Osteoblast (primary cell): ENCODE measurements around a stretch of chr7.

DNA sequence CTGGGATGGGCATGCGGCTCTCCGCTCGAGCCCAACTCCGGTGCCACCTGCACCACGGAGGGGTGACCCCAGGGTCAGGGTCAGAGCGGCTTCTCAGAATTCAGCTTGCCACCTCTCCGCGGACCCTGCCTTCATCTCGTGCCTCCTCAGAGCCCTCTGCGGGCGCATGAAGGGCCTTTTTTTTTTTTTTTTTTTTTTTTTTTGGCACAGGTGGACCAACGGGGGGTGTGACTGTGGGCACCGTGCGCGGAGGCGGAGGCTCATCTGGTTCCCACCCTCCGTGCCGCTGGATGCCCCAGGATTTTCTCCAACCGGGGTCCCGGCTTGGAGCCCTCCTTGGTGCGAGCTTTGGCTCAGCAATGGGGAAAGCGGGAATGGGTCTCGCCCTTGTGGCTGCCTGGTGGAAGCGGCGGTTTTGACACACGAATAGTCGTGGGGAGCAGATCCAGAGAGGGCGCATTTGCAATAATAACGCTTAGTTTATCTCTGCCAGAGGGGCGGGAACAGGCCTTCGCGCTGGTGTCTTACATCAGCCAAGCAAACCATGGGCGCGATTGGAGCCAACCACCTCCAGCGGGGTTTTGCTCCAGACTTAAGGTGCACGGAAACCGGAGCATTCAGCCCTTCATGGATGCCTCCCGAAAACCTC lies 5.0 kb upstream of the TNRC18 start:
- CAGE, long polyA plus RNA, result no peak
- RRBS, result 22% methylated on average over 6 of the region's 38 CpGs

DNA sequence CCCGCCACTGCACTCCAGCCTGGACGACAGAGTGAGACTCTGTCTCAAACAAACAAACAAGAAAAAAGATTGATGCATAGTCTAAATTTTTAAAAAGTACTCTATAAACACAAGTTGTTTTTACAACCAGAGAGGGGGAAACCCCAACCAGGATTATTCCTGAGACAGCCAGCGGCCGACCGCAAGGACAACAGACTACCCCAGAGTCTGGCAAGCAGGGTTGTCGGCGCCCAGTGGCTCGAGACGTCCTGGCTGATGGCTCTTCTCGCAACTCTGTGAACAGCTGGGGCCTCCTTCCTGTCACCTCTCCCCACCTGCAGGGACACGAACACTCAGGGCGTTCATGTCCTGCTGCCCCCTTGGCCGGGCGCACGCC lies 23.7 kb downstream of the FBXL18 start:
- CAGE, long polyA plus RNA, result no peak
- RRBS, result no CpG with 5 or more reads among the region's 15 CpGs

GRCh38 chr7:5495213-5495496 lies 18.5 kb downstream of the FBXL18 start:
- CAGE, long polyA plus RNA, result no peak
- RRBS, result 9% methylated on average over 5 of the region's 12 CpGs

DNA sequence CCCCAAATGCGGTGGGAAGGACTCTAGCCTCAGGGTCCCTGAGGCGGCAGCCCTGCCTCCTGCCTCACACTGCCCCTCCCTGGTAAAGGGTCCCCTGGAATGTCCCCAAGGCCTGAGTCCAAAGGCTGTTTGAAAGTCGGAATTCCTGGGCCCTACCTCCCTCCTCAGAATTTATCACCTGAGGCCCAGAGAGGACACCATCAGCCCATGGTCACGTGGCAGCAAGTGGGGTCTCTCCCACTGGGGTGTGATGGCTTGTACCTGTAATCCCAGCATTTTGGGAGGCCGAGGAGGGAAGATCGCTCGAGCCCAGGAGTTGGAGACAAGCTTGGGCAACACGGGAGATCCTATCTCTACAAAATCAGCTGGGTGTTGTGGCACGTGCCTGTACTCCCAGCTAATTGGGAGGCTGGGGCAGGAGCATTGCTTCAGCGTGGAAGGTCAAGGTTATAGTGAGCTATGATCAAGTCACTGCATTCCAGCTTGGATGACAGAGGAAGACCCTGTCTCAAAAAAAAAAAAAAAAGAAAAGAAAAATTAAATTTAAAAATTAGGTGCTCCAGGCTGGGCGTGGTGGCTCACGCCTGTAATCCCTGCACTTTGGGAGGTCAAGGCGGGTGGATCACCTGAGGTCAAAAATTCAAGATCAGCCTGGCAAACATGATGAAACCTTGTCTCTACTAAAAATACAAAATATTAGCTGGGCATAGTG lies 3.7 kb upstream of the ACTB start:
- CAGE, long polyA plus RNA, result no peak
- RRBS, result no CpG with 5 or more reads among the region's 13 CpGs

- CAGE, long polyA plus RNA, result no peak
- RRBS, result no CpG with 5 or more reads among the region's 24 CpGs
Observed at GRCh38 chr7:5597669-5598728, 5.4 kb downstream of the FSCN1 start.

GRCh38 chr7:5680730-5681651 lies 88.4 kb downstream of the FSCN1 start:
- CAGE, long polyA plus RNA, result no peak
- RRBS, result no CpG with 5 or more reads among the region's 7 CpGs

DNA sequence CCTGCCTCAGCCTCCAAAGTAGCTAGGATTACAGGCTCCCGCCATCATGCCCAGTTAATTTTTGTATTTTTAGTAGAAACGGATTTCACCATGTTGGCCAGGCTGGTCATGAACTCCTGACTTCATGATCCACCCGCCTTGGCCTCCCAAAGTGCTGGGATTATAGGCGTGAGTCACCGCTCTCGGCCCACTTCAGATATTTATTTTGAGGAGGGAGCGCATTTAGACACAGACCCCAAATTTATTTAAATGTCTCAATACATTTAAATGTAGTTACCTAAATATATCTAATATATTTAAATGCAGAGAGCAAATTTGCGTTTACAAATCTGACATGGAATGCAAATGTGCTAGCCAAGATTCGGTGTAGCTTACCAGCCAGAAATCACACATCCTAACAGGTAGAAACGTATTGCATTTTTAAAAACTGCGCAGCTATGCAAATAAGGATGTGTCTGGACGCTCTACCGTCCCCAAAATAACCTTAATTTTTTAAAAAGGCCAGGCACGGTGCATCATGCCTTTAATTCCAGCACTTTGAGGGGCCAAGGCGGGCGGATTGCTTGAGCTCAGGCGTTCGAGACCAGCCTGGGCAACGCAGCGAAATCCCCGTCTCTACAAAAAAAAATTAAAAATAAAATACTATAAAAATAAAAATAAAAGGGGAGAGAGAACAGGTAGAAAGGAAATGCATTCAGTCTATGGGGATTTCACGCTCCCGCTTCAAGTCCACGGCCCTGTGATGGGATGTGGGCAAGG lies 701 bp downstream of the PMS2 start:
- CAGE, long polyA plus RNA, result no peak
- RRBS, result no CpG with 5 or more reads among the region's 24 CpGs

GRCh38 chr7:6012372-6013216 lies 3.5 kb downstream of the AIMP2 start:
- CAGE, long polyA plus RNA, result no peak
- RRBS, result no CpG with 5 or more reads among the region's 15 CpGs

DNA sequence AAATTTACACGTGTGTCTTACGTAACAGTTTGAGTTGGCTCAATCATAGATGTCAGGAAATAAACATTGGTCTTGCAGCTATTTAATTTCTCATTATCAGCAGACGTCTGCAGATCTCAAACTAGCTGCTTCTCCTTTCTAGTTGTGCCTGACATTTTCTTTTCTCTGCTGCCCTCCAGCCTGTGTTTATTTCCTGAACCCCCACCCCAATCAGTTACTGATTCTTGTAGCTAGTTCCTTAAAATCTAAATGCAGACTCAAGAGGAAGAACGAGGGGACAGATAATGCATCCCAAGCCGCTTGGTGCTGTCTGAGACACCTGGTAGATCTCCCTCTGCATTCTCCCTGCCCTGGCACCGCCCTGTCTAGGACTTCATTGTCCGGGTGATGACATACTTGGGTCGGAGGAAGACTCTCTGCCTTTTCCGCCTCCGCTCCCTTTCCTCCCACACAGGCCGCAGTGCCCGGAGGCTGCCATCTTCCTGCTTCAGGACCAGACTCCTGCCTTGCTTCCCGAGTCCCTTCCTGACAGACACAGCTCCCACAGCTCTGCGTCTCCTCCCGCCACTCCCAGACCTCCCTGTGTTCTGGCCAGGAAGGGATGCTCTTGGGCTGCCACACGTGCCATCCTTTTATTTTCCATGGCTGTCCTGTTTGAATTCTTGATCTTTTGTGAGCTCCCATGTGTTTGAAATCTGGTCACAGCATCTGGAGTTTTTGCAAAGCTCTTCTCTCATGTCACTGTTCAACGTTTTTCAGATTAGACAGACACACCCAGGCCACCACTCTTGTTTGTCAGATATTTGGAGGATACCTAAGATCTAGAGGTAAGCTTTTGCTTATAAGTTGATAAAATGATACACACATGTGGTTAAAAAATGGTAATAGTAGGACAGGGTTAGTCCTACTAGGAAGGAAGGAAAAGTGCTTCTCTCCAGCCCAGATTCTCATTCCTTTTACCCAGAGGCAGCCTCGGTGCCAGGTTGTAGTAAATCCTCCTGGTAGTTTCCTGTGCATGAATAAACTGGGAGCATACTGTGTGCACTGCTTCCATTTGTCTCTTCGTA lies 35.0 kb downstream of the USP42 start:
- CAGE, long polyA plus RNA, result no peak
- RRBS, result 93% methylated on average over 5 of the region's 19 CpGs

- CAGE, long polyA plus RNA, result no peak
- RRBS, result no CpG with 5 or more reads among the region's 17 CpGs
Observed at GRCh38 chr7:6160045-6160707, 55.4 kb downstream of the USP42 start.

DNA sequence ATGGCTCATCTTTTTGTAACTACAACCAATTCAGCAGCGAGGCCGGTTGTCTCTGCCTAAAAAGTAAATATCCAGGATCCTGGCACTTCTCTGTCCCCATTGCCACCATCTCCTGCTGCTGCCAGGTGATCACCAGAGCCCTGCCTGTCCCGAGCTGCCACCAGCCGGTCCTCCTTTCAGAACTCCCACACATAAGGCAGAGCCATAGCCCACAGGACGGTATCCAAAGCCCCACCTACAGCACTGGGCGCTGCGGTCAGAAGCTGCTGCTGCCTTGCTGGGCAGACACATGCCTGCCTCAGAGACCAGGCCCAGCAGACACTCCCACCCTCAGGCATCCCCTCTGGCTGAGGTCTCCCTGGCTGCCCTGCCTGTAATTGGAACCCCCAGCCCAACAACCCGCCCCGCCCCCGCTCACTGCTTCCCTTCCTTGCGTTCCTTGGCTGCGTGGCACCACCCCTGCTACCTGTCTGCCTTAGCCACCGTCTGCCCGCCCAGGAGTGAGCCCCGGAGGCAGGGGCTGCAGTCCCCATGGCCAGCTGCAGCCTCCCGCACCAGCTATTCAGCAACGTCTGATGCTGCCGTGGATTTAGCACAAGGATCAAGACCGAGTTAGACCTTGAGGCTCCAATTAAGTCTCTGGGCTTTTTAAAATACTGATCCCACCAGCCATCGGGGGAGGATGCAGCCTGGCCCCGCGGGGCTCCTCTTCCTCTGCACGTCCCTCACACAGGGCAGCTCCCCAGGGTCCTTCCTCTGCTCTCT lies 67.0 kb downstream of the USP42 start:
- CAGE, long polyA plus RNA, result no peak
- RRBS, result no CpG with 5 or more reads among the region's 23 CpGs

GRCh38 chr7:6402094-6403185 lies 28.1 kb downstream of the RAC1 start:
- CAGE, long polyA plus RNA, result start-site peak on the minus strand at chr7:6402552-6402559, 98 and 82 reads in 2 replicates
- RRBS, result no CpG with 5 or more reads among the region's 36 CpGs

DNA sequence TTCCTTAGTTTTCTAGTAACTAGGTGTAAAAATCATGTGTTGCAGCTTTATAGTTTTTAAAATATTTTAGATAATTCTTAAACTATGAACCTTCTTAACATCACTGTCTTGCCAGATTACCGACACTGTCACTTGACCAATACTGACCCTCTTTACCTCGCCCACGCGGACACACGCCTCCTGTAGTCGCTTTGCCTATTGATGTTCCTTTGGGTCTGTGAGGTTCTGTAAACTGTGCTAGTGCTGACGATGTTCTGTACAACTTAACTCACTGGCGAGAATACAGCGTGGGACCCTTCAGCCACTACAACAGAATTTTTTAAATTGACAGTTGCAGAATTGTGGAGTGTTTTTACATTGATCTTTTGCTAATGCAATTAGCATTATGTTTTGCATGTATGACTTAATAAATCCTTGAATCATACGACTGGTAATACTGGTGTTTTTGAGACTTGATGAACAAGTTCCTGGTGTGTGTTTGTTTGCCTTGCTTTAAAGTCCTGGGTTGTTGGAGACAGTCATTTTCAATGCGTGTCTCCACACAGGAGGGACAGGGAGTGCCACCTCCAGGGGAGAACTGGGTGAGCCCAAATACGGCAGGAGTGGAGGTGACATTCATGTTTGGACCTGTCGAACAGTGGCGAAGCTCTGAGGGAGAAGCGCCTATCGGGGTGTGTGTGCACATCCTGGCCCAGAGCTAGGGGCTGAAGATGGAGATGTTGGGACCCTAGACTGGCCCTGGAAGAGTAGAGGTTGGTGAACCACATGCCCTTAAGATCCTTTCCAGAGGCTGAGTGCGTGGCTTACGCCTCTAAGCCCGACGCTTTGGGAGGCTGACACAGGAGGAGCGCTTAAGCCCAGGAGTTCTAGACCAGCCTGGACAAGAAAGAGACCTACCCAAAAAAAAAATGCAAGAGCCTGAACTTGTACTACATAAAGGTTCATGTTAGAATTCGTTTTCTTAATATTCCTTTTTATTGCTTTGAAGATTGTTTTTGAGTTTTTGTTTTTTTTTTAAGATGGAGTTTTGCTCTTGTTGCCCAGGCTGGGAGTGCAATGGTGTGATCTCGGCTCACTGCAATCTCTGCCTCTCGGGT lies 29.6 kb downstream of the RAC1 start:
- CAGE, long polyA plus RNA, result no peak
- RRBS, result no CpG with 5 or more reads among the region's 24 CpGs

GRCh38 chr7:6419167-6419843 lies 28.4 kb downstream of the DAGLB start:
- CAGE, long polyA plus RNA, result no peak
- RRBS, result no CpG with 5 or more reads among the region's 19 CpGs

DNA sequence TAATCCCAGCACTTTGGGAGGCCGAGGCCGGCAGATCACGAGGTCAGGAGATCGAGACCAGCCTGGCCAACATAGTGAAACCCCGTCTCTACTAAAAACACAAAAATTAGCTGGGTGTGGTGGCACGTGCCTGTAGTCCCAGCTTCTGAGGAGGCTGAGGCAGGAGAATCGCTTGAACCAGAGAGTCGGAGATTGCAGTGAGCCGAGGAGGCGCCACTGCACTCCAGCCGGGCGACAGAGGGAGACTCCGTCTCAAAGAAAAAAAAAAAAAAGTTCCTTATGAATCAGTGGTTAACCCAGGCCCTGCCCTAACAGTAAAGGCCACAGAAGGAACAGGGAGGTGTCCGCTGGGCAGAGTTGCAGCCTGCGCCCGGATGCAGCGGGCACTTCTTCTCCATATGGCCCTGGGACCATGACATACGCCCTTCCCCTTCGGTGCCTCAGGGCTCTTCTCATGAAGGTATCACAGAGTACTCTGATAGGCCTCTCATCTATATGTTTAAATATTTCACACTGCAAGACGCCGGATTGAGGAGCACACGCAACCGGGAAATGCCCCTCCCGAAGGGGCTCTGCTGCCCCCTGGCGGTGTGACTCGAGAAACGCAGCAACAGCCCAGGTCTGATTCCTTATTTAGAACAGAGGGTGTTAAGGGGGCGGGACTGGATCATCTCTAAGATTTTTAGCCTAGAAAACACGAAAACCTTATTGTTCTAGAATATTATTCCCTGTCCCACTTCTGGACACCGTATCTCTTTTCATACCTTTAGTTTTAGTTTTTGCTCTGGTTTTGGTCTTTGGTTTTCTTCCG lies 12.3 kb downstream of the DAGLB start:
- CAGE, long polyA plus RNA, result no peak
- RRBS, result no CpG with 5 or more reads among the region's 31 CpGs

- CAGE, long polyA plus RNA, result no peak
- RRBS, result no CpG with 5 or more reads among the region's 15 CpGs
Observed at GRCh38 chr7:6465832-6466652, 17.9 kb downstream of the KDELR2 start.

DNA sequence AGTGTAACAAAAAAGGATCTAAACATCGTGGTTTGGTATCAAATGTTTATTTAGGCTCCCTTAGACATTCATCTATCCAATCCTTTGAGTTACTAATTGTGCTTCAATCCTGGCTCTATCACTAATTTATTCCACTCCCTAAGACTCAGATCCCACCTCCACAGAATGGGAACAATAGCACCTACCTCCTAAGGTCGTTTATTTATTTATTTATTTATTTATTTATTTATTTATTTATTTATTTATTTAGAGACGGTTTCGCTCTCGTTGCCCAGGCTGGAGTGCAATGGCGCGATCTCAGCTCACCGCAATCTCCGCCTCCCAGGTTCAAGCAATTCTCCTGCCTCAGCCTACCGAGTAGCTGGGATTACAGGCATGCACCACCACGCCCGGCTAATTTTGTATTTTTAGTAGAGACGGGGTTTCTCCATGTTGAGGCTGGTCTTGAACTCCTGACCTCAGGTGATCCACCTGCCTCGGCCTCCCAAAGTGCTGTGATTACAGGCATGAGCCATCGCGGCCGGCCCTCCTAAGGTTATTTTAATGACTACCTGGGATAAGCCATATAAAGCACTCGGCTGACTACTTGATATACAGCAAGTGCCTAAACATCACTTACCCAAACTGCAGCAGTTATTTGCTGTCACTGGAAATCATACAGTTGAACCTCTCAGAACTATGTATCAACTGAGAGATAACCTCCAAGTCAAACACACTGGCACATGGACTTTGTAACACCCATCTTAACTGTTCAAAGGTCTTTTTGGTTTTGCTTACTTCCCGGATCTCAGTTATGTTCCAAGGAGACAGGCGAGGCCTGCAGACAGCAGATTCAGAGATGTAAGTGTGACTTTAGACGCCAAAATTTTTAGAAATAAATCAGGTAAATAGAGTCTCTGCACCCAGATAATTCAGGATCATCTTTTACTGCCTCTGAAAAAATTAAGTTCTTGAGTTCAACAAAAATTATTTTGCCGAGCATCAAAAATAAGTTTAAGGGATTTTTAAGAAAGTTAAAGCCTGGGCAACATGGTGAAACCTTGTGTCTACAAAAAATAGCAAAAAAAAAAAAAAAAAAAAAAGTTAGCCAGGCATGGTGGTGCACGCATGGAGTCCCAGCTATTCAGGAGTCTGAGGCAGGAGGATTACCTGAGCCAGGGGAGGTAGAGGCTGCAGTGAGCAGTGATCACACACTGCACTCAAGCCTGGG lies 1.8 kb downstream of the KDELR2 start:
- CAGE, long polyA plus RNA, result no peak
- RRBS, result no CpG with 5 or more reads among the region's 23 CpGs

GRCh38 chr7:7176946-7177426 lies 5.4 kb upstream of the C1GALT1 start:
- CAGE, long polyA plus RNA, result no peak

DNA sequence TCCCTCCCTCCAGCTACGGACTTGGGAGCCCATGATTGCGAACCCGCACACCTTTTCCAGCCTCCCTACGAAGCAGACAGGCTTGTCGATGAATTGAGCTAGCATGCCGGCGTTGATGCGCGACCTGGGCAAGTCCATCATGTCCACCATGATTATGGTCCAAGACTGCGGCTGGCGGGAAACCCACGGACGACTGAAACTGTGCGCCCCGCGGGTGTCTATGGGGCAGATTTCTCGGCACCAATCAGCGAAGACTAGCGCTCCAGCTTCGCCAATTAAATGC lies 342 bp upstream of the UMAD1 start:
- CAGE, long polyA plus RNA, result start-site peak on the minus strand centred at position 184 of the sequence, 37 bp wide, 19 and 17 reads in 2 replicates
- RRBS, result no CpG with 5 or more reads among the region's 20 CpGs

- CAGE, long polyA plus RNA, result no peak
- RRBS, result no CpG with 5 or more reads among the region's 2 CpGs
Observed at GRCh38 chr7:7839707-7840274, 121.4 kb upstream of the RPA3 start.